HT1080 (cell line): ENCODE data around the genes MYO7A, GDPD4, THRSP and KCTD21.

GRCh38 chr11:76185365-76185807 lies 20.9 kb downstream of the WNT11 start:
RAMPAGE:
- cytosol, long total RNA = no peak
- long total RNA = no peak
- nucleus, long total RNA = no peak

DNA sequence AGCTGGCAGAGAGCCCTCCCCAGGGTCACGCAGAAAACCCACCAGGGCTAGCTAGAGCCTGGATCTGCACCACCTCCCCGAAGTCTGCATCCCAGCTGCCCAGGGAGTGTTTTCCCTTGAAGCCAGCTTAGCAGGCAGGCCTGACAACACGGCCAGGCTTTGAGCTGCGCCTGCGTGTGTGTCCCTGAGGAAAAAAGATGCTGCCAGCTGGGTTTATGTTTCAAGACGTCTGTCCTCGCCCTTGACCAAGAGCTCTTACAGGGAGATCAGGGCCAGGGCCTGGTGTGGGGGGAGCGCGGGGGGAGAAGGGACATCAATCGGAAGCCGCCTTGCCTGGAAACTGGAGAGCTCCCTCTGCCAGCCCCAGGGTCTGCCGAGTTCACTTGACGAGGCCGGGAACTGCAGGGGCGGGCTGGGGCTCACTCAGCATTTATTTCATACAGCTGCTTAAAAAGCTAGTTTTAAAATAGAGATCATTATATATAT lies 20.3 kb downstream of the WNT11 start:
RAMPAGE:
- cytosol, long total RNA = no peak
- long total RNA = no peak
- nucleus, long total RNA = no peak

DNA sequence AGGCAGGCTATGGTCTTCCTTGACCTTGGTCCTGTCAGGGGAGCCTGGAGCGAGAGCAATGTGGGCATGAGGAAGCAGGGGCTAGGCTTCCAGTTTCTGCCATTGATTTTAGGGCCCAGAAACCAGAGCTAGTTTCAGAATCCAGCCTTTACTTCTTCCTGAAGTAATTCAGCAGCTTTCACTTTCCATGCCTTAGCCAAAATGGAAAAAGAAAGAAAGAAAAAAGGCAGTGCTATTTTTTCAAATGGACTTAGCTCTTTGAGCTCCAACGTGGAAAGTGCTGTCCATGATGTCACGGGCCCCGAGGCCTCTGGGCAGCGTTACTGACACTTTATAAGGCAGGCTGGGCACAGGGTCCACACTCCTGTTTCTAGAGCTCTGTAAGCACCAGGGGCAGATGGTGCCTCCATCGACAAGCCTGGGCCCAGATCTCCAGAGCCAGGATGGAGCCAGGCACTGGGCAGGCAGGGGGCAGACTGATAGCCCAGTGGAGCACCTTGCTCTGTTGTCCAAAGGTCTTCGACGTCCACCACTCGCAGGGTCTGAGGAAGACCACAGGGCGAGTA lies 21.8 kb upstream of the WNT11 start:
RAMPAGE:
- cytosol, long total RNA = no peak
- long total RNA = no peak
- nucleus, long total RNA = no peak

GRCh38 chr11:76578358-76579336 lies 91.9 kb downstream of the LRRC32 start:
RAMPAGE:
- cytosol, long total RNA = no peak
- long total RNA = no peak
- nucleus, long total RNA = no peak

DNA sequence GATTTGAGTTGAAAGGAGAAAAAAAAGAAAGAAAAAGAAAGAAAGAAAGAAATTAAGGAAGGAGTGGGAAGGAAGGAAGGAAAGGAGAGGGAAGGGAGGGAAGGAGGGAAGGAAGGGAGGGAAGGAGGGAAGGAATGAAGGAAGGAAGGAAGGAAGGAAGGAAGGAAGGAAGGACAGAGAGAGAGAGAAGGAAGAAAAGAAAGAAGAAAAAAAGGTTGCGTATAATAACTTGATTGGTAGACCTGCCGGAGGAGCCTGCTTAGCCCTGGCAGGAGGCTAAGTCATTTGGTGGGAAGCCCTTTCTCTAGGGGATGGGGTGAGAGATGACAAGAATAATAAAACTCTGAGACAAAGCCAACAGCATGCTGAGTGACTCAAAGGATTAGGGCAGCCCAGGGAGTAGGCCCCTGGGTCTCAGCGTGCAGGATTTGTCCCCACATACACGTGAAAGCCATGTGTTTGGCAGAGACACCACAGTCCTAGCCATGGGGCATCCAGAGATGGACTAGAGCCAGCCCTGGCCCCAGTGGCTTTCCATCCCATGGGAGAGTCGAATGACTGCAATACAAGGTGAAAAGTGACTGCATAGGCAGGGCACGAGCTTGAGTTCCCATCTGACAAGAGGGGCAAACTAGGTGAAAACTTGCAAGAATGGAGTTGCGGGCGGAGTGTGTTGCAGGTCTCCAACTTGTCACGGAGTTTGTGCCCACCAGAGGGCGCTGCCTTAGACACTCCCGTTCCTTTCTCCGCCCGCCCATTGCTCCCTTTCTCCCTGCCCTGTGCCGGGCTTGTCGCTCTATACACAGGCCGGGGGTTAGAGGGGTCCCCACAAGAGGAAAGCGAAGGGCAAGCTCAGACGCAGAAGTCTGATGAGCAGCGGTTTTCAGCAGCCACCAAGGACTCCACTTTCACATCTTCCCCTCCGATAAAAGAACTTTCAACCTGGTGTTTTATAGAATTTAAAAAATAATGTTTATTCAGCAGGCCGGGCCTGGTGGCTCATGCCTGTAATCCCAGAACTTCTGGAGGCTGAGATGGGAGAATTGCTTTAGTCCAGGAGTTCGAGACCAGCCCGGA lies 24.1 kb downstream of the TSKU start:
RAMPAGE:
- cytosol, long total RNA = no peak
- long total RNA = no peak
- nucleus, long total RNA = no peak

RAMPAGE:
- cytosol, long total RNA = no peak
- long total RNA = no peak
- nucleus, long total RNA = no peak
Measured at GRCh38 chr11:76850789-76851336, 9.9 kb upstream of the ACER3 start.

DNA sequence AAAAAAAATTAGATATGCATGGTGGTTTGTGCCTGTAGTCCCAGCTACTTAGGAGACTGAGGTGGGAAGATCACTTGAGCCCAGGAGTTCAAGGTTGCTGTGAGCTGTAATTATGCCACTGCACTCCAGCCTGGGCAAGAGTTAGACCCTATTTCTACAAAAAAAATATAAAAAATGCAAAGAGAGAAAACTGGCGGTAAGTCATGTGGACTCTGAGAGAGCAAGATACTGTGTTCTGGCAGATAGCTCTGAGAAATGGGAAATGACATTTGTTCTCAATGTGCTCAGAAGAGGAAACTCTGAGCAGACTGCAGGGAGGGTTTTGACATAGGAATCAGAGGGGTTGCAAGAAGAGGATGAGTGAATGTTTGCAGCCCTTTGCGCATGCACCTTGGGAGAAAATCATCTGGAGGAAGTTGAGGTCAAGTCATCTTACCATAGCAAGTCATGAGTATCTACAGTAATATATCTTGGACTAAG lies 2.4 kb downstream of the ACER3 start:
RAMPAGE:
- cytosol, long total RNA = no peak
- long total RNA = no peak
- nucleus, long total RNA = no peak

DNA sequence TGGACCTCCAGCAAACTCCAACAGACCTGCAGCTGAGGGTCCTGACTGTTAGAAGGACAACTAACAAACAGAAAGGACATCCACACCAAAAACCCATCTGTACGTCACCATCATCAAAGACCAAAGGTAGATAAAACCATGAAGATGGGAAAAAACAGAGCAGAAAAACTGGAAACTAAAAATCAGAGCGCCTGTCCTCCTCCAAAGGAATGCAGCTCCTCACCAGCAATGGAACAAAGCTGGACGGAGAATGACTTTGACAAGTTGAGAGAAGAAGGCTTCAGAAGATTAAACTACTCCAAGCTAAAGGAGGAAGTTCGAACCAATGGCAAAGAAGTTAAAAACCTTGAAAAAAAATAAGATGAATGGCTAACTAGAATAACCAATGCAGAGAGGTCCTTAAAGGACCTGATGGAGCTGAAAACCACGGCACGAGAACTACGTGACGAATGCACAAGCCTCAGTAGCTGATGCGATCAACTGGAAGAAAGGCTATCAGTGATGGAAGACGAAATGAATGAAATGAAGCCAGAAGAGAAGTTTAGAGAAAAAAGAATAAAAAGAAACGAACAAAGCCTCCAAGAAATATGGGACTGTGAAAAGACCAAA lies 69.4 kb upstream of the B3GNT6 start:
RAMPAGE:
- cytosol, long total RNA = no peak
- long total RNA = no peak
- nucleus, long total RNA = no peak

RAMPAGE:
- cytosol, long total RNA = no peak
- long total RNA = no peak
- nucleus, long total RNA = no peak
Measured at GRCh38 chr11:77127966-77128708, at the start of gene MYO7A. TSS of gene MYO7A (plus strand) at chr11:77128246.

DNA sequence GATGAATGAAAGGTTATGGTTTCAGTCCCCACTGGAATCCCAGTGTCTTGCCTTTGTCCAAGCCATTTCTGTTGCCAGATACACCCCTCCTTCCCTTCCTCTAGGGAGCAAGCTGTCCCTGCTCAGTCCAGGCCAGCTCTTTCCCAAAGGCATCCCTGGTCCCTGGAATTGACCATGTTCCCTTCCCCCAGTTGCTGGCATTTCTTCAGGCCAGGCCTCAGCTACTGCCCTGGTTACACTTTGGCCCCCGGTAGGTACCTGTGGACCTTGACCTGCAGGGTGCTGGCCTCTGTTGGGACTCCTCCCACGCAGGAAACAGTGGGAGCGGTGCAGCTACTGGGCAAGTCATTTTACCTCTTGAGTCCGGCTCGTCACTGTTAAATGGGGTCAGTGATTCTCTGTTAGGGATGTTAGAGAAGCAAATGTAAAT lies 16.7 kb downstream of the MYO7A start:
RAMPAGE:
- cytosol, long total RNA = no peak
- long total RNA = no peak
- nucleus, long total RNA = no peak

RAMPAGE:
- cytosol, long total RNA = no peak
- long total RNA = no peak
- nucleus, long total RNA = no peak
Measured at GRCh38 chr11:77278499-77279211, 22.8 kb downstream of the GDPD4 start.

GRCh38 chr11:77301380-77301825 lies at the start of gene GDPD4:
TSS of gene GDPD4 (minus strand) at chr11:77301686.
RAMPAGE:
- cytosol, long total RNA = no peak
- long total RNA = no peak
- nucleus, long total RNA = no peak

GRCh38 chr11:77470299-77471056 lies 3.4 kb downstream of the PAK1 start:
RAMPAGE:
- cytosol, long total RNA = no peak
- long total RNA = no peak
- nucleus, long total RNA = no peak

GRCh38 chr11:78045697-78046125 lies 17.9 kb upstream of the THRSP start:
RAMPAGE:
- cytosol, long total RNA = no peak
- long total RNA = no peak
- nucleus, long total RNA = no peak

DNA sequence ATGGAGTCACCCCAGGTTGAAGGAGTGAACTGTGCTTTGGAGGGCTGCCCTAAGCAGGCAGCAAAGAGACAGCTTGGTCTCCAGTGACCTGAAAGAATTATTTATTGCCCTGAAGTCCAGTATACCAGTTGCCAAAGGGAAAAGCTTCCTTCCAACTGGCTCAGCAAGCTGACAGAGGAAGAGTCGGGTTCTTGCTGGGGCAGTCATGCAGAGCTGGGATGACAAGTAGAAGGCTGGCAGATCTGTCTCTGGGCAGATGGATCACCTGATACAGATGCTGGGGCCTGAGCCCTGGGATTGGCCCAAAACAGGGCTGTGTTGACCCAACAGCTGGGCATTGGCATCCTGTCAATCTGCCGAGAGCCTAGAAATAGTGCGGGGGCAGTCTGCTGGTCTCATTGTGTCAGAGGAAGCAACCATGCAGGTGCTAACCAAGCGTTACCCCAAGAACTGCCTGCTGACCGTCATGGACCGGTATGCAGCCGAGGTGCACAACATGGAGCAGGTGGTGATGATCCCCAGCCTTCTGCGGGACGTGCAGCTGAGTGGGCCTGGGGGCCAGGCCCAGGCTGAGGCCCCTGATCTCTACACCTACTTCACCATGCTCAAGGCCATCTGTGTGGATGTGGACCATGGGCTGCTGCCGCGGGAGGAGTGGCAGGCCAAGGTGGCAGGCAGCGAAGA lies at the start of gene THRSP:
Gene THRSP, plus strand, starts transcription at position 398 of the 684 bp plus-strand sequence.
RAMPAGE:
- cytosol, long total RNA = no peak
- long total RNA = no peak
- nucleus, long total RNA = no peak

GRCh38 chr11:78131781-78132893 lies 7.3 kb downstream of the ALG8 start:
RAMPAGE:
- cytosol, long total RNA = no peak
- long total RNA = no peak
- nucleus, long total RNA = no peak

DNA sequence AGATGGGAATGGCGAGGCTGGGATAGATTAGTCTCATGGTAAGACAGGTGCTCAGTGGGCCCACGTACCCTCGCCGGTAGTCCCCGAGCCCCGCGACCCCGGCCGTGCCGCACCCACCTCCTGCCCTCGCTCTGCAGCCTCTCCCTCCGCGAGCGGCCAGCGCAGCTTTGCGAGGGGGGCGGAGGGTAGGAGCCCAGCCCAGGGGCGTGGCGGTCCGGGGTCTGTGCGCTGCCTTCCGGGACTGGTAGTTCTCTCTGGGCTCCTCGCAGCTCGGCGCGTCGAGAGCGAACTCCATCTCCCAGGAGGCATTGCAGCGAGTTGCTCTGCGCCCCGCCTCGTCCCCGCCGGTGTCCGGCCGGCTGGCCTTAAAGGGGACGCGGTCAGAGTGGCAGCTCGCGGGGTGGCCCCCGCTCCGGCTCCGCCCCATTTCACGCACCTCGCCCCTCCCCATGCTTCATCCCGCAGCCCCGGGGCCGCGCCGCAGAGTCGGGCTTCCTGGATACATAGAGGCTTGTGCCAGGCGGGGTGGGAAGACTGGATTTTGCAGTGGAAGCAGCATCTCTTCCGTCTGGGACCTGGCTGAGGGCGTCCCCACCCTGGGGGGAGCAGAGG lies at the start of gene KCTD21:
Gene KCTD21, minus strand, starts transcription at position 171 of the 612 bp plus-strand sequence.
RAMPAGE:
- cytosol, long total RNA = no peak
- long total RNA = no peak
- nucleus, long total RNA = no peak

RAMPAGE:
- cytosol, long total RNA = no peak
- long total RNA = no peak
- nucleus, long total RNA = no peak
Measured at GRCh38 chr11:78192381-78192886, 3.7 kb downstream of the USP35 start.

DNA sequence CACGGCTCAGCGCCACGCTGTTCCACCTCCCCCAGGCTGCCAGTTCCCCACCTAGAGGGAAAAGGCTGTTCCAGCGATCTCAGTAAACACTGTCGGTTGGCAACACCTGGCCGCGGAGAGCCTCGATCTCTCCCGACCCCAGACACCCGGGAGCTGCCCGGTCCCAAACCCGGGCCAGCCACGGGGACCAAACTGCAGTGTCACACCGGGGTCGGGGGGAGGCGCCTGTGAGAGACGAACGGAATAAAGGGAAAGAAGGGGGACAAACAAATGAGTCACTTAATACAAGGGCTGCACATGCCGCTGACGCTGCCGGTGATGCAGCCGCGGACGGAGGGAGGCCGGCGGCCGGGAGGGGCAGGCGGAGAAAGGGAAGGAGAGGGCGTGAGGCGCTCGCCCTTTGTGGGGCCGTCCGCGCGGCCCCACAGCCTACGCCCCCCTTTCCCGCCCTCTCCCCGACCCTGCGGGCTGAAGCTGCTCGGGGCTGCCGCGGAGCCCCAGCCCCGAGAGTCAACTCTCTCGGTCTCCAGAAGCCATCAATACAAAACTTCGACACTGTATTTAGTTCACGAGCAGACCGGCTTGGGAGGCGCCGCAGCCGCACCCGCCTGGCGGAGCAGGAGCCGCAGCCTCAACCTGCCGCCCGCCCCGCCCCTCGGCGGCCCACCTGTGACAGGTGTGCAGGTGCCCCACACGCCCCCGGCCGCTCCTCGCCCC lies 653 bp downstream of the GAB2 start:
RAMPAGE:
- cytosol, long total RNA = no peak
- long total RNA = no peak
- nucleus, long total RNA = no peak

DNA sequence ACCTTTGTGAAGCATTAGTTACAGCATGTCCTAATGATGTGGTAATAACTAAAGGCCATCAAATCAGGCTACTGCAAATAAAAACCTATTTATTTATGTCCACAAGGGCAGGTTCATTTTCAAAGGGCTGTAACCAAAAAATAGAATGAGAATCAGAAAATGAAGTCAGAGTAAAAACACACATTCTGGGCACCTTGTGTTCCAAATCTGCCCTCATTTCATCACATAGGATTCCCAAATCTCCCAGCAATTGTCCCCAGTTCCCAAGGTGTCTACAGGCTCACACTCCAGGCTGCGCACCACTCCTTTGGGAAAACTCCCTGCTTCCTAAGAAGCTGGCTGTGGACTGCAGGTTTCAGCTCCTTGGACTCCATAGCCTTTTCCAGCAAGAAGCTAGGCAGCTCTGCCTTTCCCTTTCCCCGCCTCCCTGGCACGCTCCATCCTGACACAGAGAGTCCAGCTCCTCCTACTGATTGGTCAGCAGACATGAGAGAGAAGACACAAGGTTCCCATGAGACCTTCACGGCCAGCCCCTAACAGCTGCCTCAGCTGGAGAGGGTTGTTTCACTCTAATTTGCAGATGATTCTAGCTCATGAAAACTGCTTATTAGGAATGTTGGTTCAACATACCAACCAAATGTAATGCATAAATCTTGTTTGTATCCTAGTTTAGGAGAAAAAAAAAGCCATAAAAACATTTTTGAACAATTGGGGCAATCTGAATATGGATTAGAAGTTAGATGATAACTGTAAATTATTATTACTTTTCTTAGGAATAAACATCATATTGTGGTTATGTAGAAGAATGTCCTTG lies 27.6 kb downstream of the TENM4 start:
RAMPAGE:
- cytosol, long total RNA = no peak
- long total RNA = no peak
- nucleus, long total RNA = no peak